Rectum (tissue), 1 donor: Measurements from ENCODE around the genes HLA-DMB and PHF1.

DNA sequence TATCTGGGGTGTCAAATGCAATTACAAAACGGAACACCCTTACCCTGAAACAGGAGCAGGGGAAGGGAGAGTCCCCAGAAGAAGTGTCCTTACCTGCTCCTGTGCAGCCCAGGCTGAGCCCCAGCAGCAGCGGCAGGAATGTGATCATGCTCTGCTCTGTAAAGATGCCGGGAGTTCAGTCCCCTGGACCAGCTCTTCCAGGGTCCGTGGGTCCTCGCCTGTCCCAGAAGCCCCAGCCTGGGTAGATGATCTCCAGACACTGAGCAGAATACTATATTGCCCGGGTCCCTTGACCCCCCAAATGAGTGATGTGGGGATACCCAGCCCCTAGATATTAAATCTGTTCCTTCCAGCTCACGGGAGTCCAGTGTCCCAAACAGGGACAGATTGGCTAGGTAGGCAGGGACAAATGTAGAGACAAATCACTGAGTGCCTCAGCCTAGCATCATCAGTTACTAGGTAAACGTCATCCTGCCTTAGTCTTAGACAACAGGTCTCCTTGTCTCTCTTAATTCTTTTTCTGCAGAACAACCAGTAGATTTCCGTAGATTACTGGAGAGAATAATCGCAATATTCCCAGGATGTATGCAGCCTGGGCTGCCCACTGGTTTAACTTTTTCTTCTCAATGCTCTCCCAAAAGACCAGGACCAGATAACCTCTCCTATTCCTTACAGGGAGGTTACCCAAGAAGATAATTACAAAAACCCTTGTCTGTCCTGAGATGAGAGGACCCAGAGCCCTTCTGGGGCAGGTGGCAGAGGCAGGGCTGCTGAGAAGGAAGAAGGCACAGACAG lies at the start of gene HLA-DMB:
HLA-DMB (minus strand) TSS at position 369 of the 795 bp plus-strand sequence.
- PRO-cap = bidirectional peak, plus-strand start at position 511 of the sequence, minus-strand start at position 366 of the sequence

GRCh38 chr6:32950358-32950796 lies 2.5 kb downstream of the HLA-DMA start:
- PRO-cap = no peak

- PRO-cap = no peak
Observed at GRCh38 chr6:32976201-32977227, 8.1 kb downstream of the BRD2 start.

GRCh38 chr6:32982322-32983468 lies 14.3 kb downstream of the BRD2 start:
- PRO-cap = unidirectional peak, minus-strand start at chr6:32983244

GRCh38 chr6:33017689-33018519 lies 8.5 kb upstream of the HLA-DOA start:
- PRO-cap = bidirectional peak, plus-strand start at chr6:33018183, minus-strand start at chr6:33018057

DNA sequence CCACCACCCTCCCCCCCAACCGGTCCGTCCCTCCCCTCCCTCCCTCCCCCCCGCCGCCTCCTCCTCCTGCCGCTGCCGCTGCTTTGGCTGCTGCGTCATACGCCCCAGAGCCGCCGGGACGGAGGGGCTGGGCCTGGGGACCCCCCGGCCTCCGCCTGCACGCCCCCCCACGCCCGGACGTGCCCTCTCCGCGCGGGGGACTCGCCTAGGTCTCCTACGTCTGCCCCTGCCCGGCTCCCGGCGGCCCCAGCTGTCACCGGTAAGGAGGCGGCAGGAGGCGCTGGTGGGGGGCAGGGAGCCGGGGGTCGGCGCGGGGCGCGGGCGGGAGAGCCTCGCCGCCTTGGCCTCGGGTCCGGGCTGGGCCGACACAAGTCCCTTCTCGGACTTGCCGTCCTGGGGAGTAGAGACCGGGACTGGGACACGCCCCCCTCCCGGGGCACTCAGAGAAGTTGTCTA lies at the start of gene PHF1:
PHF1 (plus strand) TSS at position 58 of the 456 bp plus-strand sequence.
- PRO-cap = bidirectional peak, plus-strand start at position 107 of the sequence, minus-strand start outside the sequence

GRCh38 chr6:33418567-33418776 lies 565 bp upstream of the CUTA start:
- PRO-cap = no peak

GRCh38 chr6:33425594-33426436 lies 6.0 kb downstream of the SYNGAP1 start:
- PRO-cap = bidirectional peak, plus-strand start at chr6:33425809, minus-strand start at chr6:33425658; bidirectional peak, plus-strand start at chr6:33426323, minus-strand start at chr6:33426254

DNA sequence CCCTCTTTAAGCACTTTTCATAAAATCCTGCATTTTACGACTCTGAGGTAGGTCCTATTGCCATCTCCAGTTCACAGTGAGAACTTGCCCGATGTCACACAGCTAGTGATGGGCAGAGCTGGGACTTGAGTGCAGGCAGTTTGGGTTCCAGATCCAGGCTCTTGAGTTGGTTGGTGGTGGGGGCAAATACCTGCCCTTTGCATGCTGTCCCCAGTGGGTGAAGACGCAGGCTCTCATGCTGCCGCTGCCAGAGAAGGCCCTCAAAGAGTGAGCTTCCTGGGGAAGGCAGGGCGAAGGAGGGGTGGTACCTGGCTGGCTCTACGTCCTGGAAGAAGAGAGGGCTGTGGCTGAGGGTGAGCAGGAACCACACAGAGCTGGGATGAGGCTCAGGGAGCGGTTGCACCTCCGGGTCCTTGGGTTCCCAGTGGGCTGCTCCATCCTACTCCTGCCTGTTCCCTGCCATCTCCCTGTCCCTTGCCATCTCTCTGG lies 6.1 kb upstream of the BAK1 start:
- PRO-cap = no peak

DNA sequence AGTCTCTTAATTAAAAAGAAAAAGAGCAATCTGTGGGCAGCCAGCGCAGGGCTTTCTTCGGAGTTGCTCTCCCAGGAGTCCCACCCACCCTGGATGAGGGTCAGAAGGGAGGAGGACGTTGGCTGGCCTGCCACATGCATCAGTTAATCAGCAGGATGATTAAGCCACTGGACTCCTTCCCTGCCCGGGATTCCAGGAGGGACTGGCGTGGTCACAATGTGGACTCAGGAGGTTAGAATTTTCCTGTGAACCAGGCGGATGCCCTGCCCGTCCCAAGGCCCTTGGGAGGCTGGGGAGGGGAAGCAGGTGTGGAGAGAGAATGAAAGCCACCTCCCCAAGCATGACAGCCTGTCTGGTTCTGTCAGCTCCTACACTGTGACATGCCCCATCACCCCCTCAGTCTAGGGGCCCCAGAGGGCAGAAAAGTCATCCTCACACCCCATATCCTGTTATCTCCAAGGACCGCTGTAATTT lies 11.6 kb upstream of the ITPR3 start:
- PRO-cap = no peak

DNA sequence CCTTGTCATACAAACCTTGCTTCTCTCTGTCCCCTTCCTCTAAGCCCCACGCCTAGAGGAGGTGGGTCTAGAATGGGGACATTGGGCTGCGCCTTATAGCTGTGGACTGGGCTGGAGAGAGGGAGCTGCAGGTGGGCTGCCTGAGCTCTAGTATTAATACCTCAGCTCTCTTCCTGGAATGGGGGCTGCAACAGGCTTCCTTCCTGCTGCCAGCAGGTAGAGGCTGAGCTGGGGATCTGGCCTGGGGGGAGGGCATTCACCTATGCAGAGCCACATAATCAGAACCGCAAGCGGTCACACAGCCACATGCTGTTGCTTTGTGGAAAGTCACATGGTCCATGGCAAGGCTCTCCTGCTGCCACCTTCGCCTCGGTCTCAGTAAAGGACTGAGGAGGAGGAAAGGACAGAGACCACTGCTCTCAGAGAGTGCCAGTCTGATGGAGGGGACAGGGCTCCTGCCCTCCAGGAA lies 35.7 kb downstream of the ITPR3 start:
- PRO-cap = no peak

DNA sequence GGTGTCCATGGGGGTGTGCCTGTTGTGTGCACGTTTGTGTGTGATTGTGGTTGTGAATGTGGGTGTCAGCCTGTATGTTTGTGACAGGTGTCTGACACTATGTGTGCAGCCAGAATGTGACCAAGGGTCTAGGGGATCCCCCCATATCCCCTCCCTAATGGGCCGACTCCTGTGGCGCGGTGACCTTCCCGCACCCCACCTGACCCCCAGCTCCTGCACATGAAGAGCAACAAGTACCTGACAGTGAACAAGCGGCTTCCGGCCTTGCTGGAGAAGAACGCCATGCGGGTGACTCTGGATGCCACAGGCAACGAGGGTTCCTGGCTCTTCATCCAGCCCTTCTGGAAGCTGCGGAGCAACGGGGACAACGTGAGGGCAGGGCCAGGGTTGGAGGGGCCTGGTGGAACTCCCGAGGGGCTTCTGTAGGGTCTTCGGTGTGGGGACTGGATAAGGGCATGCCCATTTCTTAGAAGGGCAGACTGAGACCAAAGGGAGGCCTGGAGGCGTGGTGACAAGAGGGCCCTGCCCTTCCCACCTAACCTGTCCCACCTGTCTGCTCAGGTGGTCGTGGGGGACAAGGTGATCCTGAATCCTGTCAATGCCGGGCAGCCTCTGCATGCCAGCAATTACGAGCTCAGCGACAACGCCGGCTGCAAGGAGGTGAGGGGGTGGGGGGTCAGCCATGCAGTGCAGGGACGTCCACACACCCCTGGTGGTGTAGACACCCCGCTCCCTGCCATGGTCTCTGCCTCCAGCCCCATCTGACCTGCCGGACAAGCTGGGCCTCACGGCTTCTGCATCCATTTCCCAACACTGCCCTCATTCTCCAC lies 37.6 kb downstream of the ITPR3 start:
- PRO-cap = no peak

- PRO-cap = no peak
Observed at GRCh38 chr6:33683016-33683553, 28.4 kb downstream of the UQCC2 start.

GRCh38 chr6:33695194-33696365 lies 15.9 kb downstream of the UQCC2 start:
- PRO-cap = no peak

DNA sequence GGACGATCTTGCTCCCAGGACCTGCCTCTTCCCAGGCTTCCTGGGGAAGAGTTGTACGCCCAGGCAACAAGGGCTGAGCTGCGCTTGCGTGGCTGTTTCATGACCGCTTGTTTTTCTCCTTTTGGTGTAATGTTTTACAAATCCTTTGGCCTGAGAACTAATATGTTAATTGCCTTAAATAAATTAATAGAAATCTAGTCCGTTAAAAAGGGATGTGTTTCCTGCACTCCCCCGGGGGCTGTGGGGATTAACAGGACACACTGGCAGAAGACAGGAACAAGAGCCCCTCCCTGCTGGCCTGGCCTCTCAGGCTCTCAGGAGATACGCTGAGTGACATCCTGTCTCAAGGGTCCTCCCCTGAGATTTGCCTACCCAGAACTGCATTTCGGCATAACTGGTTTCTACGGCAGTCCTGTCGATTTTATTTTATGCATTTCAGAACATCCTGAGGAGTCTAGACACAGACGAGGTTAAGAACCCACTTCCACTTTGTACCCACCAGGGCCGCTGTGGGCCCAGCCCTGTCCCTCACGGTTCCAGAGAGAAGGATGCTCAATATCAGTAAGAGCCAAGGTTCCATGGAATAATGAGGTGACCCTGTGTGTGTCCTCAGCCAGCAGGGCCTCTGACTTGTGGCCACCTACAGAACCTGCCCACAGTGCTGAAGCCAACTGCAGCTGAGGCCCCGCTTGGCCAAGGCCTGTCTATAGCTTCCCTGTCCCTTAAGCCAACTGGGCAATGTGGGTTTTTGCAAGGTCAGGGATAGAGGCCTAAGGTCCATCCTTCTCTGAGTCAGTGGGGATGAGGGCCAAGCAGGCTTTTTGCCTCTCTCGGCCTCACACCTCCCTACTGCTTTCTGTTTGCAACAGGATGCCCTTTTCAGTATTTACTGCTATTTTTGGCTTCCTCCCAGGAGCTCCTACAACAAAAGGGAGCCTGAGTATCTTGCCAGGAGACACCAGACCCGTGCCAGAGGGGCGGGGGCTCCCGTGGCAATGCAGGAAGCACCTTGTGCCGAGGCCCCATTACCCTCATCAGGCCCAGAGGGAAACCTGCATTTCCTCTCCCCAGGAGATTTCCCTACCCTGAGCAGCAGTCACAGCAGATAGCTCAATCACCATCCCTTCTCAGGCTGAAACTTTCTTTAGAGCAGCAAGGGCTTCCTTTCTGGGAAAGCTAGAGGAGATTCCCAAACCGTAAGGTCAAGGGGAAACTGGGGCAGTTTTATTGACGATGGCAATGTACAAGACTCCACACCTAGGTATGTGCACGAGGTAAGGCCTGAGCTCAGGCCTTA lies 14.7 kb downstream of the UQCC2 start:
- PRO-cap = no peak

GRCh38 chr6:33709981-33710653 lies 1.4 kb downstream of the UQCC2 start:
- PRO-cap = no peak

DNA sequence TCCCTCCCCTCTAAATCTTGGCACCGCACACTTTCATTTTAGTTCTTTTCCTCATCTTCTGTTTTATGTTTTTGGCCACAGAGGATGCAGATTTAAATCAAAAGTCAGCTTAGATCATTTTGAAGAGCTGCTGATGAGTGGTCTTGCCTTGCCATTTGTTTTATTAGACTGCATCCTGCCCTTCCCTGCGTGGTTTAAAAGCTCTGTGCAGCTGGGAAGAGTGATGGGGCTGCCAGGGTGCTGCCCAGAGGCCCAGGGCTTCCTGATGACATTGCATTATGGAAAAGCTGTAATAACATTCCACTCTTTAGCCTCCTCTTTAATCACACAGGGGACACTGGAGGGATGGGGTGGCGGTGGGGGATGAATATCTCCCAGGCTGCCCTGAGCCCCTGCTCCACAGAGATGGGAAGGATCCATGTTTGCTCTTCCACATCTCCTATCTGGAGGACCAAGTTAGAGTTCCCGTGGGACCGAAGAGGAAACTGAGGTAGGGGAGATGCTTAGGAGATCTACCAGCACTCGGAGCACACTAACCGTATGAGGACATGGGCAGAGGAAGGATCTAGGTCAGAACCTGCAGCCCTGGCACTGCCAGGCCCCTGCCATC lies 6.7 kb upstream of the UQCC2 start:
- PRO-cap = no peak

DNA sequence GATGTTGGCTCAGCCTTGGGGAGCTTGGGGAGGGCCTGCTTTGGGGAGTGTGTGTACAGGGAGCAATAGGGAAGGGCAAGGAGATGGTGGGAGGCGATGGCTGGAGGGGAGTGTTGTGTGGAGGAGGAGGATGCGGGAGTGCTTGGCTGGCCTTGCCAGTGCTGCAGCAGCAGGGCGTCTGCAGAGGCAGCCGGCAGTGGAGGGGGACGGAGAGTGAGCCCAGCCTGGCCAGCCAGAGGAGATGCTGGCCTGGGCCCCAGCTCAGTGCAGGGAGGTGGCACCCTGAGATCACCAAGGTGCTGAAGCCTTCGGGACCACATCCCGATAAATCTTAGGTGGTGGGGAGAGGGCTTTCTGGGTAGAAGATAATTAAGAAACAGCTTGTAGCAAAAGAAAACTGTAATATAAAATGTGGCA lies 3.8 kb downstream of the IP6K3 start:
- PRO-cap = no peak

DNA sequence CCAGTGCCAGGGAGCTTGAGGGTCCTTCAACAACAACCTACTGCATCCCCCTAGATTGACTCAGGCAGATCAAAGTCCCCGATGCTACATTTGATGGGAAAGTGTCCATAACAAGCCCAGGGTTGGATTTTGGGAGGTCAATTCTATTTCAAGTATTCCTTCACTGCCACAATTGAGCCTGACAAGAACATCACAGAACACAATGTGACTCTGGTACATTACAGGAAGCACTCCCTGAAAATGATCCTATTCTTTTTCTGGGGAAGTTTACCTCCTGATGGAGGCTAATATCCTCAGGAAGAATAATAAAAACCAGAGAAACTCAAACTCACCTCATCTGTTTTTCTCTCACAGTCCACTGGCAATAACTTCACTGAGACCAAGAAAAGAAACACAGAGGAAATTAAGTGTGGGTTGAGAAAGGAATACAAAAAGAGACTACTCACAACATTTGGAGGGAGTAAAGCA lies 2.5 kb downstream of the LEMD2 start:
- PRO-cap = no peak

DNA sequence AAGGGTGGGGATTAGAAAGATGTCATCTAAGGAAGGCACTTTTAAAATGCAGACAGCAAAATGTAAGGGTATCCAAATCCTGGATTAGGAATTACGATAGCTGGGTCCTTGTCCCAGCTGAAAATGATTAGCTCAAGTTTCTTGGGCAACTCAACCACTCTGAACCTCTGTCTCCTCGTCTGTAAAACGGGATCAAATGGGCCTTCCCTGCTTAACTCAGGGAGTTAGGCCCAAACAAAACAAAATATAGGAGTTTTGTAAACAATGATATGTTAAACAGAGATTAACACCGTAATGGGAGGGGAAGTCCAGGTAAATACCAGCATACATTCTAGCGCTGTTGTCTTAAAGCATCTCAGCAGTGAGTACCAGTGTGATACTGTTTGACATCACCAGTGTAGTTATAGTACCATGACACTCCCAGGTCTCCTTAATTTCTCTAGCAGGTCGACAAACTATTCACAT lies 2.0 kb downstream of the LEMD2 start:
- PRO-cap = no peak